Measurements from ENCODE around the gene DCN.

DNA sequence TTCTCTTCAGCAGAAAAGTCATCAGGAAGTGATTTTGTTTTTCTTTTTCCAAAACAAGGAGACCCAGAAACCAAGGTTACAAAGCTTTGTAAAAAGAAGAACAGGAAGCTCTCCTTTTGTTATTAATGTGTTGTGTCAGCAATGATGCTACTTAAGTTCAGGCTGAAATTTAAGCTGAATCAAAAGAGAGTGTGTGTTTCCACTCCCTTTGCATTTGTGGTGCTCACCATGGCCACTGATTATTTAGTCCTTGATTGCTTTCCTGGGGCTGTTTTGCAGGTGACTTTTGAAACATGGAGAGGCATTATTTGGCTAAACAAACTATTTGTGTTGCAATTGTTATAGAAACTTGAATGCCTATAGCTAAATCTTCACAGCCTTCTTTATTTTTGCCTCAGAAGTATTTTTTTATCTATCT is 155.4 kb upstream of the ATP2B1 start:
- PRO-cap: no peak

DNA sequence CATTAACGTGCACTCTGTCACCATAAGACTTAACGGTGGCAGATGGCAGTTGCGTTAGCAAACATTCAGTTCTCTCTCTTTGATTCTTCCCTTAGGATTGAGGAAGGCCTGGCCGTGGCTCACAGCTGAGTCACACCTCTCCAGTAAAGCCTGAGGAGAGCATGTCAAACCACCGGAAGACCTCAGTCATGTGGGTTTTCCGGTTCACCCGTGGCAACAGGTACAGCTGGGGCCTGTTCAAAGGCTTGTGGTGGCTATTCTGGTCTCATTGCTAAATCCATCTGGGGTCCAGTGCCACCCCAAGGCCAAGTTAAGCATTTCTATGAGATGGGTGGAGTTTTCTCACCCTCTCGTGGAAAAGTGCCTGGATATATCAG is 545.1 kb upstream of the ATP2B1 start:
- PRO-cap: no peak

- PRO-cap: no peak
Observed at GRCh38 chr12:90849418-90849694, 105.6 kb downstream of the CCER1 start.

GRCh38 chr12:91109243-91109616 is 2.1 kb downstream of the LUM start:
- PRO-cap: unidirectional peak, plus-strand start at chr12:91109554

GRCh38 chr12:91182490-91183340 is at the start of gene DCN:
Gene DCN, minus strand, starts transcription at chr12:91182817.
- PRO-cap: no peak

- PRO-cap: no peak
Observed at GRCh38 chr12:91239478-91240111, 57.0 kb upstream of the DCN start.

- PRO-cap: no peak
Observed at GRCh38 chr12:91562419-91562914, 379.9 kb upstream of the DCN start.

- PRO-cap: unidirectional peak, plus-strand start at chr12:91877395
Observed at GRCh38 chr12:91876848-91877840, 268.5 kb downstream of the BTG1 start.

GRCh38 chr12:92070170-92070719 is 75.4 kb downstream of the BTG1 start:
- PRO-cap: no peak

GRCh38 chr12:92078078-92078780 is 67.4 kb downstream of the BTG1 start:
- PRO-cap: no peak

DNA sequence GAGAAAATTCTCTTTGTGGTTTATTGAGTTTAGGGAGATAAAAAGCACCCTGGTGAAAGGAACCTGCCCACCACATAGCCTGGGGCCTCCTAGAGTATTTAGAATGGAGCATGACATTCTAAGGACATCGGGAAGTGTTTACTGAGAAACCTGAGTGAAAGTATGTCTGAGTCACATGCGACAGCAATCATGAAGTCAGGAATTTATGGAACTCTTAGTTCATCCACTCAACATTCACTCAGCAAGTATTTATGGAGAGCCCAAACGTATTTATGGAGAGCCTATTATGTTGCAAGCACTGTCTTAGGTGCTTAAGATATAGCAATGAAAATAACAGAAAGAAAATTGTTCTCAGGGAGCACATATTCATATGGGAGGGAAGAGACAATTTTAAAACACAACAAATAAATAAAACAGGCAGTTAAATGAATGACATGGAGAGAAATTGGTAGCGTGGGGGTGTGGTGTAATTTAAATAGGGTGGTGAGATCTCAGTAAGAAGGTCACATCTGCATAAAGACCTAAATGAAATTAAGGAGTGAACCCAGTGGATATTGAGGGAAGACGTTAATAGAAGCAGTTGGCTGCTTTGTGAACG is 65.0 kb downstream of the BTG1 start:
- PRO-cap: no peak

- PRO-cap: no peak
Observed at GRCh38 chr12:92107179-92107710, 38.4 kb downstream of the BTG1 start.

GRCh38 chr12:92108499-92109464 is 36.9 kb downstream of the BTG1 start:
- PRO-cap: no peak

- PRO-cap: no peak
Observed at GRCh38 chr12:92113209-92113941, 32.3 kb downstream of the BTG1 start.

- PRO-cap: no peak
Observed at GRCh38 chr12:92131716-92132840, 13.6 kb downstream of the BTG1 start.

DNA sequence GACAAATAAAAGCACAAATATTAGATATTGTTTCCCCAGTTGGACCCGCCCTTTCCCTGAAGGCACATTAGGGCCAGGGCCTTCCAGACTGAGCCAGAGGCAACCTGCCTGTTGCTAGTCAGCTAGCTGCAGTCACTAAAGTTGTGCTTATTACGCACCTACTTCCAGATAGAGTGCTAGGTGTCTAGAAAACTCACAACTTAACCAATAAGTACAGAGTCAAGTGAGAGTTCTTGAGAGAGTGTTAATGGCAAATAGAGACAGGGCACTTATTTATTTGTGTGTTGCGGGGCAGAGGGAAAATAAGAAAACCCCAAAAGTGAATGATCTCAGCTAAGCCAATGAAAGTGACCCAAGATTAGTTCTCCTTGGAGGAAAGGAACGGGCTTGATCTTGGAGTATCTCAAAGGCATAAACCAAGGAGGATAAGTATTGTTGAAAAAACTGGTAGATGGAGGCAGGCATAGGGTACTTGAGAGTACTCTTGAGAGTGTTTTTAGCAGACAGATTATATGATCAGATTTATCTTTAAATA is 3.1 kb upstream of the BTG1 start:
- PRO-cap: no peak

DNA sequence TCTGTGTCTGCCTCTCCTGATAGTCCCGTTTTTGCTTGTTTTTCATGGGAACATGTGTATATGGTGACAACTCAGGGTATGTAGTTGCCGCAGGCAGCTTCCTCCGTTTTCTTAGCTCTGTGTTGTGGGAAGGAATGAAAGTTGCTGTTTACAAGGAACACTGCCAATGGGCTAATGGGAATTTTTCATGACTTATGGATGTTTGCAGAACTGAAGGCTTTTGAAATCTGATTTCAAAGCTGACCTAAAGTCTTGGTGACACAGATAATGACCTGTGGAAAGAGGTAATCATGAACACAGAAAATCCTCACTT is 146.4 kb upstream of the BTG1 start:
- PRO-cap: unidirectional peak, minus-strand start at position 113 of the sequence

DNA sequence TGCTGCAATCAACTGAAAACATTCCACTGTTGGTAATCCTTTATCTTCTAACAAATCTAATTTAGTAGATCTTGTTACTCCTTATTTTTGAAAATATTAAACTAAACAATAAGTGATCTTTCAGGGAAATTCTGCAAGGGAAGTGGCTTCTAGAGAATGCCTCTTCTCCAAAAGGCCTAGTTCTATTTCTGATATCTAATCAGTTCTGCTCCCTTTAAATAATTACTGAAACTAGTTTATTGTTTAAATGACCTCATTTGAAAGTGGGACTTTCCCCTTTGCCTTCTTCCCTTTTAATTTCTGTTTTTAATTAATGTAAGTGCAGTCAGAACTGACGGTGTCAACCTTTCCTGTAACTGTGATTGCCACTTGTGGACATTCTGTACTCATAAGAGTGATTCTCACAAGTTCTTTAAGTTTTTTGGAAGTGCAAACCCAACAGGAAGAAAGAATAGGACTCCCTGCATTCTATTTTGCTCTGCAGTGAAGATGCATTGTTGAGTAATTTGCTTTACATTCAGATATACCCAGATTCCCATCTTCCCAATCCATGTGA is 265.4 kb upstream of the PLEKHG7 start:
- PRO-cap: no peak

GRCh38 chr12:92547740-92548343 is 154.9 kb upstream of the PLEKHG7 start:
- PRO-cap: no peak

GRCh38 chr12:92561111-92561370 is 141.7 kb upstream of the PLEKHG7 start:
- PRO-cap: no peak